ENCODE results near the genes SLC10A2 and LIG4.

GRCh38 chr13:102400516-102401213, 196.1 kb upstream of the TPP2 start:
- PRO-cap: bidirectional peak, plus-strand start at chr13:102401000, minus-strand start at chr13:102400903

DNA sequence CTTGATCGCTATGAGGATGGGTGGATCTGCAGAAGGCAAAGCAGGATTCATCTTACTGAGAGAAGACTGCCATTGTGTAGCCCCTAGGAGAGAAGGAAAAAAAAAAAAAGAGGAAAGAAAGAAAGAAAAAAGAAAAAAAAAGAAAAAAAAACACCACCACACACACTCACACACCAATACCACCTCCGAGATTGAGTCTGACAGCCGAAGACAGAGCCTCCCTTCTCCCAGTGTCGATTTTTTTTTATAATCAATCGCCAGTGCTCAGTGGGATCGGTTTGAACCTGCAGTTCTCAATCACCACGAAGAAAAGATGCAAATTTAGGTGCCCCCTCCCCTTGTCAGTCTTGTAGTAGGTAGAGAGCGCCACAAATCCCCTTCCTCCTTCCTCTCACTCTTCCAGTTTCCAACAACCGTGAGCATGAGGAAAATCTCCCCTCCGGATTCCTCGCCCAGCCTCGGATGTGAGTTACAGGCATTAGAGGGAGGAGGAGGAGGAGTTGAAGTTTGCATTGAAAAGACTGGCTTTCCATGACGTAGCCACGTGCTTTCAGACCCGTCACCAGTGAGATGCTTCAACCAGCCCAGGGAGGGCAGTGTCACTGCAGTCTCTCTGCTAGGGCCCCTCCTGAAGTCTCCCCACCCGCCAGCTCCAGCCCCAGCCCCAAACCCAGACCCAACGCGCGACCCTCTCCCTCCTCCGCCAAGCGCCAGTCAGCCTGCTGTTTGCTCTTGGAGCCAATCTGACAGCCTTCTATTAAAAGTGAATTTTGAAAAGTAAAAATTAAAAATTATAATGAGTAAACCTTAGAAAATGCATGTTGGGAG, 194.6 kb upstream of the TPP2 start:
- PRO-cap: bidirectional peak, plus-strand start at position 565 of the sequence, minus-strand start at position 466 of the sequence

DNA sequence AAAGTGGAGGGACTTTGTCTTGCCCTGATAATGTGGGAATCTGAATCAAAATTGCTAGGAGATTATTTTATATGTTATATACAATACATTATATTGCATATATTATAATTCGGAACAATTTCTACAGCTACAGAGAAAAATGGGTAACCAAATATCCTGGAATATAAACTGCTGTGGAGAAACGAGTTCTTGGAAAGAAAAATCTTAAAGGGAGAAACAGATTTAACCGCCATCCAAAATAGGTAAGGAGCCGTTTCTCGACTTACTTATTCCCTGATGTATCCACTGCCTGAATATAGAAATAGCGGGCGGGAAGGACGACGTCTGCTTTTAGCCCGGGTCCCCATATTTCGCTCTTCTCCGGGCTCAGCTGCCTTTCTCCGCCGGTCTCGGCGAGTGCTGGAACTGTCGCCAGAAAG, 544 bp downstream of the POGLUT2 start:
- PRO-cap: no peak

GRCh38 chr13:102844964-102845535, 782 bp upstream of the ERCC5 start:
- PRO-cap: no peak

DNA sequence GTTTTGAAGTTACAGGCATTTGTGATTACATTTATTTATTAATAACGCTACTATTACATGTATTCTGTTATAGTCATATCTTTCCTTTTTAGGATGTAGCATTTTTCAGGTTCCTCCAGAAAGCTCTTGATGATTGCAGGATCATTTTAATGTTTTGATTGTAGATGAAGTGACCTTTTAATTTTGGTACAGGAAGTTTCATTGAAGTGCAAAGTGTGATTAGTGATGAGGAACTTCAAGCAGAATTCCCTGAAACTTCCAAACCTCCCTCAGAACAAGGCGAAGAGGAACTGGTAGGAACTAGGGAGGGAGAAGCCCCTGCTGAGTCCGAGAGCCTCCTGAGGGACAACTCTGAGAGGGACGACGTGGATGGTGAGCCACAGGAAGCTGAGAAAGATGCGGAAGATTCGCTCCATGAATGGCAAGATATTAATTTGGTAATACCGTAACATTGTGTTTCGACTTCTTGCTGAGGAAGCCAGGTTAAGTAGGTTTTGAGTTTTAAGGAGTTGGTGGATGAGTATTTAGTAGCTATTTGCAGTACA, 19.7 kb downstream of the ERCC5 start:
- PRO-cap: no peak

GRCh38 chr13:102900104-102900546, 54.3 kb downstream of the ERCC5 start:
- PRO-cap: no peak

GRCh38 chr13:103066158-103066442, at the start of gene SLC10A2:
Gene SLC10A2, minus strand, starts transcription at chr13:103066417.
- PRO-cap: no peak

DNA sequence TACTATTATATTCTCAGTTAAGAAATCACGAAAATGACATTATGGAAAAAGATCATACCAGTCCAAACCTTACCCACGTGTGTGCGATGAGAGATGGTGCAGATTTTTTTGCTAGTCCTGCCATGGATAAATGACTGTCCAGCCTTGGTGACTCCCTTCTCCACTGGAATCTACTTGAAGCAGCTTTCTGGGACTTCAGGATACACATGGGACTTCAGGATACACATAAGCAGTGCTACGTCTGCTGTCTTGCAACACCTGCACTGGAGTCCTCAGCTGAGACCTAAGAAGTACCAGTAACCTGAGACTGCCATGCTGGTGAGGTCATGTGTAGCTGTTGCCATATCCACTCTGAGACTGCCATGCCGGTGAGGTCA, 131.6 kb downstream of the DAOA start:
- PRO-cap: no peak

GRCh38 chr13:105814208-105814532, 348.3 kb downstream of the DAOA start:
- PRO-cap: no peak

- PRO-cap: no peak
Measured at GRCh38 chr13:106184848-106185347, 350.6 kb downstream of the EFNB2 start.

GRCh38 chr13:106531957-106532655, 3.4 kb downstream of the EFNB2 start:
- PRO-cap: unidirectional peak, plus-strand start at chr13:106532202

DNA sequence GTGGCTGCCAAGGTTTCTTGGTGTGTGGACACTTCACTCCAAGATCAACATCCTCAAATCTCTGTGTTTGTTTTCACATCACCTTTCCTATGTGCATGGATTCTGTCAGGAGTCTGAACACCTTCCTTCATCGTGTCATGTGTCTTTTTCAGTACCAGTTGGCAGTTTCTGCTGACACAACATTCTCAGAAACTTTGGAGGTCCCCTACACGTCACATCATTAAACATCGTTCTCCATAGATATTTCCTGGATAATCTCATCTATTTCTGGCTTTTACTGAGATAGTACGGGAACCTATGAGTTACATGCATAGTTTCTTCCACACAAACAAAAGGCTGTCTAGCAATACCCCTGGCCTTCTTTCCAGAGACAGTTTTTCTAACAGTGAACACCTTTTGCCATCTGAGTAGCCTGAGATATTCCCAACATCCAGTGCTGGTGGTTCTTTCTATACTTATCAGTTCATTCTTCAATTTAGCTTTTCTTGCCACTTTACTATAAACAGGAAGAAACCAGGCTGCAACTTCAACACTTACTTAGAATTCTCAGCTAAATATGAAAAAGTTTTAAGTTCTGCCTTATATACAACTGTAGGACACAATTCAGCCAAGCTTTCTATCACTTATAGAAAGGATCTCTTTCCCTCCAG, 15.4 kb upstream of the EFNB2 start:
- PRO-cap: no peak

GRCh38 chr13:106565489-106565834, 2.5 kb downstream of the ARGLU1 start:
- PRO-cap: no peak

DNA sequence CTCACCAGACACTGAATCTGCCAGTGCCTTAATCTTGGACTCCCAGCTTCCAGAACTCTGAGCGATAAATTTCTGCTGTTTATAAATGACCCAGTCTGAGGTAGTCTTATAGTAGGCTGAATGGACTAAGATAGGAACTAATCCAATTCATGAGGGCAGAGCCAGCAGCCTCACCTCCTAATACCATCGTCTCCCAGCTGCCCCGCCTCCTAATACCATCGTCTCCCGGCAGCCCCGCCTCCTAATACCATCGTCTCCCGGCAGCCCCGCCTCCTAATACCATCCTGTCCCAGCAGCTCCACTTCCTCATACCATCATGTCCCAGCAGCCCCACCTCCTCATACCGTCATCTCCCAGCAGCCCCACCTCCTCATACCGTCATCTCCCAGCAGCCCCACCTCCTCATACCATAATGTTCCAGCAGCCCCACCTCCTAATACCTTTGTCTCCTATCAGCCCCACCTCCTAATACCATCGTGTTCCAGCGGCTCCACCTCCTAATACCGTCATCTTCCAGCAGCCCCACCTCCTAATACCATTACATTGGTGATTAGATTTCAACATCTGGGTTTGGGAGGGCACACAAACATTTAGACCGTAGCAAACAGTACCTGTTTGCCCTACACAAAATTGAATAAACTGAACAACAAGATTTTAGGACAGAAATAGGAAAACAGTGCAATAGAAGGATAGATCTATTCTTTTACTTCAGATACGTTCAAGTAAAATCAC, 2.5 kb upstream of the ARGLU1 start:
- PRO-cap: bidirectional peak, plus-strand start at position 553 of the sequence, minus-strand start at position 185 of the sequence

- PRO-cap: no peak
Measured at GRCh38 chr13:106623593-106624258, 55.8 kb upstream of the ARGLU1 start.

DNA sequence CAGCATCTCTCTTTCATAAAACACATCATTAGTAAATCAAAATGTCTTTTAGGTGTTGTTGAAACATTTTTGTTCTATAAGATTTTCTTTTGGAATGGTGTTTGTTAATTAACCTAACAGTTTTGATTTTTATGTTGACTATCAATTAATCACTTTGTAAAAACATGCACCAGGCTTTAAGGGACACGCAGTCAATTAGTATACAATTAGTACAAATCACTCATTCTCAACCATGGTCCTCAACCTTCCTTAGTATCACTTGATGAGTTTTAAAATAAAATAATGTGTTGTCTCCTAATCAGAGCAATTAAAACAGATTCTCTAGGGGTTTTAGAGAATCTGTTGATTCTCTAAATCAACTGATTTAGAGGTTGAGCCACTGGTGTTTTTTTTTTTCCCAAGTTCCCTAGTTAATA, 617.6 kb downstream of the NALF1 start:
- PRO-cap: no peak

- PRO-cap: no peak
Measured at GRCh38 chr13:107401721-107402304, 465.5 kb downstream of the NALF1 start.

GRCh38 chr13:107865437-107866580, 1.5 kb downstream of the NALF1 start:
- PRO-cap: no peak

GRCh38 chr13:108214881-108216053, at the start of gene LIG4:
Gene LIG4, minus strand, starts transcription at chr13:108215536.
- PRO-cap: bidirectional peak, plus-strand start at chr13:108215622, minus-strand start at chr13:108215365

DNA sequence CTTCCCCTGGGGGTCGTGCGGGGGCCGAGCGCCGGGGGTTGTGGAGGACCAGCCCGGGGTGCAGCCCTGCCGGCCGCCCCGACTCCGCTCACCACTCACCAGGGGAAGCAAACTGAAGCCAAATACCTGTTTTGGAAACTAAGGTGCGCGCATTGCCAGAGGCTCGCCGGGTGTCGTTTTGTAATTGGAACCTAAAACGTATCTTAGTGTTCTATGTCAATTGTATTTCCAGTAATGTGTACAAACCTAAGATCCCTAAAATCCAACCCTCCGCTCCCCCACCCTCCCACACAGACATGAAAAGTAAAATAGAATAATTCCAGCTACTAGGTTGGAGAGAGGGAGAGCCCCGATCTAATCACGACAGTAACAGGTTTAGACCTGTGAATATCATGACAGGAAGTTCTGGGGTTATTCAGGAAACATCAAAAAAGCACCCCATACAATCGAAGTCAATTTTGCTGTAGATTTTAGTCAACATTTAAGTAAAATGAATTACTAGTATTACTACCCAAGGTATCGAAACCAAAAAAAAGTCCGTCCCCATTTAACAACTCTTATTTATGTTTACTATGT, 701 bp downstream of the ABHD13 start:
- PRO-cap: no peak